Heart left ventricle (tissue), 7 donors: ENCODE results near the genes STEAP2, MTERF1 and ERVW-1.

DNA sequence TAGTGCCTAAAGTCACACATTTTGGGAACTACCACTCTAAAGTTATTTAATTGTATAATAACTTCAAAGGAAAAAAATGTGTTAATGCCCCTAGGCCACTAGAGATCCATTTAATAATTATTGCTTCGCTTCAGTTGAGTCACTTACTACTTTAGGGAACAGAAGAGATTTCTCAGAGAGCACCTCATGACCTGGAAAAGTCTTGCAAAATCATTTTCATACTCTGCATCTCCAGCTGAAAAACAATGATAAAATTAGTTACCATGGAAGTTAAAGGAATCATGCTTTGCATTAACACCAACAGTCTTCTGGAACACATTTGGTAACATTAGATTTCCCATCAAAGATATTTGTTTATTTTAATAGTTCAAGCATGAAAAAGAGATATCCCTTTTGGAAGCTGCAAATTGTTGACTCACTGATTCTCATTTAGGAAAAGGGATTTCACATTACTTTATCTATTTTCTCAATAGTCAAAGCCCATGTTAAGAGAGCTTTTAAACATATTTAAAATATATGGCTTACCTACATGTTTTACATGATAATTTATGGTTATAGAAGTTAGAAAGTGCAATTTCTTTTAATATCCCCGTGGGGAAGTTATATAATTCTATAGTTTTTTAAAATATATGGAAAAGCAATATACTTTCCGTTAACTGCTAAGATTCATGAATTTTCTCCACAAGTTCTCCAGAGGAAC lies 1.7 kb upstream of the STEAP2 start:
- PRO-cap, 6 experiments: no peak in any of the 6 experiments
- RAMPAGE, long total RNA, 2 experiments: no peak in any of the 2 experiments
- RRBS: no CpG with 5 or more reads among the region's 3 CpGs

DNA sequence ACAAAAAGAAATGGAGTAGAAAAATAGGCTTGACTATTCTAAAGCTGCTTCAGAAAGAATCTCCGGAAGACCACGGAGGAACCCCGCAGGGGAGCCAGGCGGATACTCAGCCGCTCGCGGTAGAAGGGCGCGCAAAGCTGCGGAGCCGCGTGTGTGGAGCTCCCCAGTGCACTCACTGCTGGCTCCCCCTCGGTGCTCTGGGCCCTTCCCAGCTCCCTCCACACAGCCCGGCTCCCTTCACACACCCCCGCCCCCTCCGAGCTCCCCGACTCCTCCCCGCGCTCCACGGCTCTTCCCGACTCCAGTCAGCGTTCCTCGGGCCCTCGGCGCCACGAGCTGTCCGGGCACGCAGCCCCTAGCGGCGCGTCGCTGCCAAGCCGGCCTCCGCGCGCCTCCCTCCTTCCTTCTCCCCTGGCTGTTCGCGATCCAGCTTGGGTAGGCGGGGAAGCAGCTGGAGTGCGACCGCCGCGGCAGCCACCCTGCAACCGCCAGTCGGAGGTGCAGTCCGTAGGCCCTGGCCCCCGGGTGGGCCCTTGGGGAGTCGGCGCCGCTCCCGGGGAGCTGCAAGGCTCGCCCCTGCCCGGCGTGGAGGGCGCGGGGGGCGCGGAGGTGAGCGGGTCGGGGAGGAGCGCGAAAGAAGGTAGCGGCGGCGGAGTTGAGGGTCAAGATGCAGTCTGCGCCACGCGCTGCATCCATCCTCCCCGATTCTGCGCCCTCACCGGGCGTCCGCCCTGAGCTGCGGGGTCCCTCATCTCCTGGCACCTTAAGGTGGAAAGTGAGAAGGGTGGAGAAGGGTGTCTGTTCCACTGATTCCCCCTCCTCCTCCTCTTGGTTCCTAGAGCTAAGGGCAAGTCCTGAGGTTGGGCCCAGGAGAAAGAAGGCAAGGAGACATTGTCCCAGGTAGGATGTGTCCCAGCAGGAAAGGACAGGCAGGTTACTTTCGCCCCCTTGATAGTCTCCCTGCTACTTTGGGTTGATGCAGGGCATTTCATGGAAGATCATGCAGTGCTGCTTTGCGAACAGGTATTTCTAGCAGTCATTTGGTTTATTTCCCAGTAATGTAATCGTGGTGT lies at the start of gene STEAP2:
Gene STEAP2, plus strand, starts transcription at position 304 of the 1,073 bp plus-strand sequence.
- PRO-cap, 6 experiments: peak in 6 of 6 experiments; most common plus-strand start position 304 of the sequence (in 3); most common minus-strand start position 199 of the sequence (in 6)
- RAMPAGE, long total RNA, 2 experiments: start-site peak on the plus strand in 1 of 2 experiments, centred at positions 317 to 446 of the sequence, 30 to 68 reads per replicate
- RRBS: 2% methylated on average over 15 of the region's 77 CpGs

GRCh38 chr7:90691161-90691740 lies 95.1 kb downstream of the CDK14 start:
- PRO-cap, 6 experiments: no peak in any of the 6 experiments
- RAMPAGE, long total RNA, 2 experiments: no peak in any of the 2 experiments
- RRBS: no CpG with 5 or more reads among the region's 4 CpGs

DNA sequence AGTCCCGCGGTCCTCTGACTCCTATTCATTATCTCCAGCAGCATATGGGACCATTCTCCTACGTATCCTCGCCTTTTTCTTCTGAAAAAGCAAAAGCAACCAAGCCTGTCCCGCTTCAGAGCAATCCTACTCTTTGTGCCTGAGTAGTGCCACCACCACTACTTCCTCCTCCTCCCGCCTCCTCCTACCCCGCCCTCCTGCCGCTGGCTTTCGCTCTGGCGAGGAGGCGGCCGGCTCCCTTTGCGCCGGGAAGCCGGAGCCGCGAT lies 222 bp upstream of the FZD1 start:
- PRO-cap, 6 experiments: peak in 6 of 6 experiments; most common minus-strand start position 137 of the sequence (in 3)
- RAMPAGE, long total RNA, 2 experiments: no peak in any of the 2 experiments
- RRBS: 1% methylated on average over 3 of the region's 17 CpGs

DNA sequence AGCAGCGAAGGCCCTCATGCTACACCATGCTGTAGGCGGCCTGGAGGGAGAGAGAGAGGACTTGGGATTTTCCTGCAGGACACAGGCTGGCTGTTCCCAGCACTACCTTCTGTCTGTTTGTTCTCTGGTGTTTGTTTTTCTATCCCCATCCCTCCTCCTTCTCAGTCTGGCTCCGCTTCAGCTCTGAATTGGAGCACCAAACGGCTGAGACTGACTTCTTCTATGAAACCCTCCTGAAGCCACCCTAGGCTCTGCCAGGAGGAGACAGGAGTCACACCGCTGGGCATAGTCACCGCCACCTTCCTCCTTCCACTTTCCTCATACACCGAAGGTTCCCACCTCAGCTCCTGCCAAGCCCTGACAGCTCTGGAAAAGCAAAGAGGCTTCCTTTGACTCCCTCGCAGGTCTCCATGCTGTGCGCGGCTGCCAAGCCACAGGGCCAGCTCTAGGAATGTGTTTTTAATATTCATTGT lies 301.6 kb downstream of the FZD1 start:
- PRO-cap, 6 experiments: no peak in any of the 6 experiments
- RAMPAGE, long total RNA, 2 experiments: no peak in any of the 2 experiments
- RRBS: no CpG with 5 or more reads among the region's 10 CpGs

DNA sequence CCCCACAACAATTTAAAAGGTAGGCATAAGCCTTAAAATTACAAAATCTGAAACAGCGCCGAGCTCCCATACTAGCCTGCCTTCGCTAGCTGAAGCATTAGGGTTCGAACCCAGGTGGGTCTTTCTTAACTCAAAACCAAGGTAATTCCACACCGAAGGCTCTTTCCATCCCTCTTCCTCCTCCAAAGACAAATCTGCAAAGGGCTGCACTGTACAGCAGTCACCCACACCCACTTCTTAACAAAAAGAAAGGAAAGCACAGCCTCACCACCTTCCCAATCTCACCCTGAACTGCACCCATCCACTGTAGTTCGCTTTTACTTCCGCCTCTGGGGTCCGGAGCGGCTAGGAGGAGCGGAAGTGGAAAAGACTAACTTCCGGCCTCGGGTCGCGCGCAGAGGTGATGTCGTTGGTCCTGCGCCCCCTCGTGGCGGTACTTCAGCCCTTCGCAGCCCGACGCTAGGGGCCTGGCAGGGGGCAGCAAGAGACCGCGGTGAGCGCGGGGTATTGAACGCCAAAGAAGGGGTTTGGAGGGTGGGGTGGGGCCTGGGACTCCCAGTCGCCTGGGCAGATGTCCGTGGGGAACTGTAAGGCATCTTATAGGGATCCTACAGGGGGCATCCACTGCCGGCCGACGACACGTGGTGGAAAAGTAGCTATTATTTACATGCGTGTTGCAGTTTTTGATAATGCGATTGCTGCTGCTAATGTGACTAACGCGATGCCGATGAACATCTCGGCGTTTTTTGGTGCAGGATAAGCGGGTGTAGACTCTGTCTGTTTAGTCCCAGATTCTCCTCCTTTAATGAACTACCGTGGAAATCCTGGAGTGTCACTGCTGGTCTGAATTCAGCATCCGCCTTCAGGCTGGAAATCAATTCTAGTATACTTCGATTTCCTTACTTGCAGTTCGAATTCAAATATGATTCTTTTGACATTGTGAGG lies at the start of gene MTERF1:
Gene MTERF1, minus strand, starts transcription at position 331 of the 945 bp plus-strand sequence.
- PRO-cap, 6 experiments: peak in 6 of 6 experiments; most common plus-strand start position 456 of the sequence (in 4); most common minus-strand start position 331 of the sequence (in 3)
- RAMPAGE, long total RNA, 2 experiments: start-site peak on the minus strand in 2 of 2 experiments, centred at positions 315 to 323 of the sequence, 66 to 107 reads per replicate
- RRBS: 2% methylated on average over 3 of the region's 45 CpGs

DNA sequence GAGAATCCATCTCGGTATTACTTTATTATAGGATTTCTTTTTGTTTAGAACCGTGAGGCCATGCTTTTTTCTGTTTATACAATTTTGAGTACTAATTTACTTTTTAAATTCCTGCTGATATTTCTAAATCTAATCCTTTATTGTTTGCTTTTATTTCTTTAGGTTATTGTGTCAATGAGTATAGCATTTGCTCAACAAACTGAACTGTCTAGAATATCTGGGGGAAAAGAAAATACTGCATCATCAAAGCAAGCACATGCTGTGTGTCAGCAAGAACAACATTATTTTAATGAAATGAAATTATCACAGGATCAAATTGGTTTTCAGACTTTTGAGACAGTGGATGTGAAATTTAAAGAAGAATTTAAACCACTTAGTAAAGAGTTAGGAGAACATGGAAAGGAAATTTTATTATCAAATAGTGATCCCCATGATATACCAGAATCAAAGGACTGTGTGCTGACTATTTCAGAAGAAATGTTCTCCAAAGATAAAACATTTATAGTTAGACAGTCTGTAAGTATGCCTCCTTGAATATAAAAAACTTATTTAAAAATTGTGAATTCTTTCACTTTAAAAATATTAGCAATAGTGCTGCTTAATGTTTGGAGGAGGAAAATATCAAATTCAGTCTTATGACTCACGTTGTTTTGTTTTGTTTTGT lies 95.9 kb downstream of the CYP51A1 start:
- PRO-cap, 6 experiments: no peak in any of the 6 experiments
- RAMPAGE, long total RNA, 2 experiments: no peak in any of the 2 experiments
- RRBS: no CpG with 5 or more reads among the region's 3 CpGs

DNA sequence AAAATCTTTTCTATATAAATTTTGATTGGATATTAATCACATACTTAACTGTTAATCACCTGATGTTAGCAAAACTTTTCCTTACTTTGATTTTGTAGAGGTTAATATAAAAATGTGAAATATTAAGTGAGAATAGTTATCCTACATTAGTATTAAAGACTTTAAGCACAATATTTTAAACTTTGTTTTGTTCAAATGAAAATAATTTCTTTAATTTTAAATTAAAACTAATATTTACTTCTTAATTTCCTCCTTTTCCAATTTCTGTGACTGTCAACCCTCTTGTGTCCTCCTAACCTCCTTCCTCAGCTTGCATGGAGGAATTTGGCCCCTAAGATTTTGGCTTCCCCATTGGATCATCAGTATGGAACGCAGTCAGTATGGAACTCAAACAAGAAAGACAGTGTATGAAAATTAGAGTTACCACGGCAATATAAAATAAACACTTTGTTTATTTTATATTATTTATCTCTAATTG lies 91.3 kb downstream of the CYP51A1 start:
- PRO-cap, 6 experiments: no peak in any of the 6 experiments
- RAMPAGE, long total RNA, 2 experiments: no peak in any of the 2 experiments
- RRBS: no CpG with 5 or more reads among the region's 2 CpGs

DNA sequence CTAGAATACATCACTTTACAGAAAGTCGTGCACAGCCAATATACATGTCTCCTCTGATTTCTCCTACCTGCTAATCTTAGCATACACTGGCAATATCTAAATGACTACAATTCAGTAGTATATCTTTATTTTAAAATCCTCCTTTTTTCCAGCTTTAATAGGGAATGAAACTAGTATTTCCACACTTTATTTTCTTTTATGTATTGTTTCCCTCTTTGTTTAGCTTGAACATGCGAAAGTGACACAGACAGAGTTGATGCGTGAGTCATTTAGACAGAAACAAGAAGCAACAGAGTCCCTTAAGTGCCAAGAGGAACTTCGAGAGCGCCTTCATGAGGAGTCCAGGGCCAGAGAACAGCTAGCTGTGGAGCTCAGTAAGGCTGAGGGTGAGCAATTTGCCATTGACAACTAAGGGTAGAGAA lies 73.2 kb downstream of the CYP51A1 start:
- PRO-cap, 6 experiments: peak in 1 of 6 experiments; most common minus-strand start position 356 of the sequence (in 1)
- RAMPAGE, long total RNA, 2 experiments: no peak in any of the 2 experiments
- RRBS: no CpG with 5 or more reads among the region's 5 CpGs

DNA sequence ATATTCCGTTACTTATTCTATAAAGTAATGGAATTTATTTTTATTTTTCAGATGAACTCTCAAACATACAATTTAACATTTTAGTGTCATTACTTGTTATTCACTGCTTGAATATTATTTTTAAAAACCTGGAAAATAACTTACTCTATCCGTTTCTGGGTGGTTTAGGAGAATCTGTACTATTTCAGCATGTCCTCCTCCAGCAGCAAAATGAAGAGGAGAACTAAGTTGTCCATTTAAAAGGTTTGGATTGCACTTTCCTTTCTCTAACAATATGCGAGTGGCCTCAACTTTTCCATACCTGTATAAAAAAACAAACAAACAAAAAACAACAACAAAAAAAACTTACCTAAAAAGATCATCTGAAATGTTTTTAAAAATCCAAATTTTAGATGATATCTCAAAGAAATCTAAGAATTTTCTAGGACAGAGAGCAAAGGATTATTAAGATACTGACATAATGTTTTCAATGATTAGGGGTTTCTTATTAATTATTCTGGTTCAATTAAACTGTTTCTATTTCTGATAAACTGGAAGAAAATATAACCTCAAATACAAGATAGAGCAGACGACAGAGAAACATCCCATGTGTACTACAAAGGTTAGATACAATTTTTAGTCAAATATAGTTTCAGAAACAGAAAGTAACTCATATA lies 19.2 kb downstream of the KRIT1 start:
- PRO-cap, 6 experiments: no peak in any of the 6 experiments
- RAMPAGE, long total RNA, 2 experiments: no peak in any of the 2 experiments
- RRBS: no CpG with 5 or more reads among the region's 4 CpGs

GRCh38 chr7:92263788-92264282 lies 18.1 kb downstream of the ANKIB1 start:
- PRO-cap, 6 experiments: no peak in any of the 6 experiments
- RAMPAGE, long total RNA, 2 experiments: no peak in any of the 2 experiments
- RRBS: no CpG with 5 or more reads among the region's 6 CpGs

DNA sequence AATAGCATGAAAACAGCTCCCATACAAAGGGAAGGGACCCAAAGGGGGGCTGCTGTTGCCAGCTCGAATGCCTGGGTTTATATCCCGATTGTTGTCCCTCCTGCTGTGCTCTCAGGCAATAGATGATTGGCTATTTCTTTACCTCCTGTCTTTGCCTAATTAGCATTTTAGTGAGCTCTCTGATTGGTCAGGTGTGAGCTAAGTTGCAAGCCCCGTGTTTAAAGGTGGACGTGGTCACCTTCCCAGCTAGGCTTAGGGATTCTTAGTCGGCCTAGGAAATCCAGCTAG lies at the start of gene ERVW-1:
Gene ERVW-1, minus strand, starts transcription at position 54 of the 288 bp plus-strand sequence.
- PRO-cap, 6 experiments: no peak in any of the 6 experiments
- RAMPAGE, long total RNA, 2 experiments: no peak in any of the 2 experiments
- RRBS: no CpG with 5 or more reads among the region's 5 CpGs

DNA sequence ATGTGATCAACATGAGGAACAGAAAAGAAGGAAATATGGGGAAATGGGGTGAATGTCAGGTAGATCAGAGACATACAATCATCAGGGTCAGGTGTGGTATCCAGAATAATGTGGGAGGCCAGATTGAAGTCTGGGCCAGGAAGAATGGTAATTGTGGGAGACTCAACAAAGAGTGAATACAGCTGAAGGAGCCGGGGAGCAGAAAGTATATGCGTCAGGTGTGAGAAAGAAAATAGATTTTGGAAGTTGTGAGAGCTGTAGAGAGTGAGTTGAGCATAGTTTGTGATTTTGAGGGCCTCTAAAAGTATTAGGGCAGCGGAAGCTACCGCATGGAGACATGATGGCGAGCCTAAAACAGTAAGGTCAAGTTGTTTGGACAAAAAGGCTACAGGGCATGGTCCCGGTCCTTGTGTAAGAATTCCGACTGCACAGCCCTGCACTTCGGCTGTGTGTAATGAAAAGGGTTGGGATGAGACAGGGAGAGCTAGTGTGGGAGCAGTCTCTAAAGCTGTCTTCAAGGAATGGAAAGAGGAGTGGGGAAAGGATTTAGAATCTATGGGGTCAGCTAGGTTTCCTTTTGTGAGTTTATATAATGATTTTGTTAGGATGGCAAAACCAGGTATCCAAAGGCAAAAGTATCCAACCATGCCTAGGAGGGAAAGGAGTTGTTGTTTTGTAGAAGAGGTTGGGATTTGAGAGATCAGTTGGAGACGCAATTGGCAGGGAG lies 3.6 kb upstream of the ERVW-1 start:
- PRO-cap, 6 experiments: no peak in any of the 6 experiments
- RAMPAGE, long total RNA, 2 experiments: no peak in any of the 2 experiments
- RRBS: no CpG with 5 or more reads among the region's 9 CpGs

GRCh38 chr7:92631339-92632256 lies 41.4 kb upstream of the FAM133B start:
- PRO-cap, 6 experiments: no peak in any of the 6 experiments
- RAMPAGE, long total RNA, 2 experiments: no peak in any of the 2 experiments
- RRBS: no CpG with 5 or more reads among the region's 5 CpGs

GRCh38 chr7:92723780-92724464 lies 112.5 kb downstream of the CDK6 start:
- PRO-cap, 6 experiments: peak in 4 of 6 experiments; most common plus-strand start chr7:92724219 (in 2); most common minus-strand start chr7:92724090 (in 4)
- RAMPAGE, long total RNA, 2 experiments: no peak in any of the 2 experiments
- RRBS: no CpG with 5 or more reads among the region's 7 CpGs

DNA sequence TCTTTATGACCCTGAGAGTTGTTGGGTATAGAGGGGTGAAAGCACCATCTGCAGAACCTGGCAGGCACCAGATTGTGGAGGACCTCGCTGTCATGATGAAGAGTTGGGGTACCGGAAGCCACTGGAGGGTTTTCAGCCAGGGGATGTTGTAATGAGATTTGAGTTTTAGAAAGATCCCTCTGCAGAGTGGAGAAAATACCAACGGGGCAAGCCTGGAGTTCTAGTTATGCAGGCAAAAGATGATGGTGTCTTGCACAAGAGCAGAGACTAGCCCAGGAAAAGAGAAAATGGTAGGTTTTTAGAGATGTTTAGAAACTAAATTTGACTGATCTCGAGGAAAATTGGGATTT lies 34.4 kb upstream of the CDK6 start:
- PRO-cap, 6 experiments: no peak in any of the 6 experiments
- RAMPAGE, long total RNA, 2 experiments: no peak in any of the 2 experiments
- RRBS: no CpG with 5 or more reads among the region's 4 CpGs

GRCh38 chr7:93145210-93146527 lies 2.5 kb downstream of the SAMD9L start:
- PRO-cap, 6 experiments: no peak in any of the 6 experiments
- RAMPAGE, long total RNA, 2 experiments: no peak in any of the 2 experiments
- RRBS: no CpG with 5 or more reads among the region's 5 CpGs

- PRO-cap, 6 experiments: peak in 1 of 6 experiments; most common plus-strand start chr7:93147057 (in 1)
- RAMPAGE, long total RNA, 2 experiments: no peak in any of the 2 experiments
- RRBS: no CpG with 5 or more reads among the region's 4 CpGs
Measured at GRCh38 chr7:93146885-93147305, 1.3 kb downstream of the SAMD9L start.

DNA sequence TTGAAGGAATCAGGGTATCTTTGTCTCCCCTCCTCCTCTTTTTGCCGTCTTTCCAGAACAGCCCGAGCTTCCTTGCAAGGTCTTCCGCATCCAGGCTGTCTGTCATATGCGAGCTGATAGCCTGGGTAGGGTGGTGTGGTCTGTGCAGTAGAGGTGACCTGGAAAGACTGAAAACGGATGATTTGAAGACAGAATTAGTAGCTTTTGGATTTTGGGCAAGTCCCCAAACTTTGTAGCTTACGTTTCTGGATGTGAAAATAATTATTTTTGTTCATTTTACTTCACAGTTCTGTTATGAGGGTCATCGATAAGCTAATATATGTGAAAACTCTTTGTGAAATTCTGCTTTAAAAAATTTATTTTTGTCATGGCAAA lies 552 bp downstream of the VPS50 start:
- PRO-cap, 6 experiments: no peak in any of the 6 experiments
- RAMPAGE, long total RNA, 2 experiments: no peak in any of the 2 experiments
- RRBS: no CpG with 5 or more reads among the region's 7 CpGs

DNA sequence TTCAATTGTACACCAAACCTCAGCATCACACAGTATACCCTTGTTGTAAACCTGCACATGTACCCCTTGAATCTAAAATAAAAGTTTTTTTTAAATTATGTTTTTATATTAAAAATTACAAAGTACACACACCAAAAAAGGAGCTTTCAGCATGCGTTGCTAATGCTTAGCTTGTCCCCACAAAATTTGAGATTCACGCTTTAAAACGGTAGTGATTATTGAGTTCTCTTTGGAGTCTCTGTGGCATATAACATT lies 124.3 kb downstream of the TFPI2 start:
- PRO-cap, 6 experiments: peak in 1 of 6 experiments; most common plus-strand start position 136 of the sequence (in 1)
- RAMPAGE, long total RNA, 2 experiments: no peak in any of the 2 experiments
- RRBS: no CpG with 5 or more reads among the region's 3 CpGs